Placental pericyte (primary cell): ENCODE measurements around a stretch of chr2.

- CAGE, long polyA plus RNA: no peak
Observed at GRCh38 chr2:164840219-164840866, 1.3 kb downstream of the COBLL1 start.

DNA sequence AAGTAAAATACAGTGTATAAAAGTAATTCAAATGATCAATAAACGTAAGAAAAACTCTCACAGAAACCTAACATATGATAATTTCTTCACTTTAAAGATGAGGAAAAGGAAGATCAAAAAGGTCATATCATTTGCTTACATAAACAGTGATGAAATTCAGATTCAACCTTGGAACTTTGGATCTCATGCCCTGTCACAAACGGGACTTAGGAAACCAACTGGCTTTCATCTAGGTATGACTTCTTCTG lies 45.7 kb upstream of the COBLL1 start:
- CAGE, long polyA plus RNA: no peak

DNA sequence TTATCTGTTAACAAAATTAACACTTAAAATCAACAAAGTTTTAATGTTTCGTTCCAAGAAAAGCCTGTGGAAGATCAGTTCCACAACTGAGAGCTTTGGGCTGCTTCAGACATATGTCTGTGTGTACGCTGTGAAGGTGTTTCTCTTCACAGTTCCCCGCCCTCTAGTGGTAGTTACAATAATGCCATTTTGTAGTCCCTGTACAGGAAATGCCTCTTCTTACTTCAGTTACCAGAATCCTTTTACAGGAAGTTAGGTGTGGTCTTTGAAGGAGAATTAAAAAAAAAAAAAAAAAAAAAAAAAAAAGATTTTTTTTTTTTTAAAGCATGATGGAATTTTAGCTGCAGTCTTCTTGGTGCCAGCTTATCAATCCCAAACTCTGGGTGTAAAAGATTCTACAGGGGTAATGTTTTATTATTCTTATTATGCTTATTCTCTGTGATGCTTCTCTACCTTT lies 54.5 kb downstream of the SCN2A start:
- CAGE, long polyA plus RNA: no peak

GRCh38 chr2:165655421-165656187 lies 138.4 kb downstream of the GALNT3 start:
- CAGE, long polyA plus RNA: no peak

DNA sequence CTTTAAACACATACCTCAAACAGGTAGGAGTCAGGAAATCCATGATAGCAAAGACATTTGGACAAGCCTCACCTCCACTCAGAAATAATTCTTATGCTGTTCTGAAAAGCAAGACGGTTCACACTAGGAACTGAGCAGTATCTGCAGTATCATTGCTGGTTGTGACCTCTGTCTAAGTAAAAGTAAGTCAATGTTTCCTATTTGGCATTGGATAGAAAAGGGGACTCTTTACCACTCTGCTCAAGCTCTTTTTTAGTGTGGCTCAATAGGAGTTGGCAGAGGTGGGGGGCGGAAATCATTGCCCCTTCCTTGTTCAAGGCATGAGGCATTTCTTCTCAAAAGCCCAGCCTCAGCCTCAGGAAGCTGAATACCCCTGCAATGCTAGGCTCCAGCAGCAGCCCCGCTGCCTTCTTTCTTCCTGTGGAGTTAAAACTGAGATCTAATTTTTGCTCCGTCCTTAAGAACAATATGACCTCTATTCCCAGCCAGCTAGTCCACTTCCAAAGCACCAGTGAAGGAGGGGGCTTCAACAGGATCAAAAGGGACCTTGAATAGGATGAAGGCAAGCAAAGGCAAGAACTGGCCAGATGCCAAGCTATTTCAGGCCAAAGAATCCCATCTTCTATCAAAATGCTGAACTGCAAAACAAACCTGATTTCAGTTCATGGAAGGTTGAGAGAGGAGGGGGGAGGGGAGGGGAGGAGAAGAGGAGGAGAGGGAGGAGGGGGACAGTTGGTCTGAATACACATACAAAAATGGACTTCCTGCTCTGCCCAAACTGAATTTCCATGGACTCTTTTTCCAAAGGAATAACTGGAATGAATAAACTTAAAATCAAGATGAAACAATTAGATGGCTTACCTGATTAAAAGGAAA lies 672 bp downstream of the SCN1A start:
- CAGE, long polyA plus RNA: no peak

GRCh38 chr2:167140721-167141274 lies 152.0 kb upstream of the B3GALT1 start:
- CAGE, long polyA plus RNA: no peak

GRCh38 chr2:167189584-167190291 lies 103.1 kb upstream of the B3GALT1 start:
- CAGE, long polyA plus RNA: no peak

GRCh38 chr2:167250332-167251133 lies 42.3 kb upstream of the B3GALT1 start:
- CAGE, long polyA plus RNA: no peak

DNA sequence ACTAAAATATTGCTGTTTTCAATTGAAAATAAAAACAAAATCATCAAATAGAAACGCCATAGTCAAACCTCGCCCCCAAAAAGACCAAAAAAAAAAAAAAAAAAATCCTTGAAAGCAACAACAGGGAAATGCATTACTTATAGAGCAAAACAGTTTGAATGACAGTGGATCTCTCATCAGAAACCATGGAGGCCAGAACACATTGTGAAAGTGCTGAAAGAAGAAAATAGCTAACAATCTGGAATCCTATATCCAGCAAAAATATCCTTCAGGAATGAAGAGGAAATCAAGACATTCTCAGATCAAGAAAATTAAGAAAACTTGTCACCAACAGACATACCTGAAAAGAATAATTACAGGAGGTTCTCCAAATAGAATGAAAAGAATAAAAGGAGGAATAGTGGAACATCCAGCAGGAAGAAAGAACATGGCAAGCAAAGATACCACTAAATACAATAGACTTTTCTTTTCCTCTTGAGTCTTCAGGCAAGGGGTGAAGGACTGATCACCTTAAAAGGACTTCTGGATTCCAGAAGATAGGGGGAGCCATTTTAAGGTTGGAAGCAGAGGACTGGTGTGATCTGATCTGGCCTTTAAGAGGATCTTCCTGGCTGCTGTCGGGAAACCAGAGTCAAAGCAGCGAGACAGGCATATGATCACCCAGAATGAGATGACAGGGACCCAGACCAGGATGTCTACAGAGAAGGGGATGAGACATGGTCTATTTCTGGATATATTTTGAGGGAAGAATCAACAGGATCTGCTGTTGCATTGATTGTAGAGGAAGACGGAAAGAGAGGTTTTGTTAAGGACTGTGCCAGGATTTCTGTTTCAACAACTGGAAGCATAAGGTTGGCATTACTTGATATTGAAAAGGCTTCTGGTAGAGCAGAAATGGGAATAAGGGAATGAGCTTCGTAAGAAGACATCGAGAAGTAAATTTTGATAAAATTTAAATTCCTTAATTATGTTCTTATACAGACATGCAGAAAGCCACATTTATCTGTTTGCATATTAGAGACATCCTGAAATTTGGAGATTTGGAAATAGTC lies 396.6 kb downstream of the B3GALT1 start:
- CAGE, long polyA plus RNA: no peak

DNA sequence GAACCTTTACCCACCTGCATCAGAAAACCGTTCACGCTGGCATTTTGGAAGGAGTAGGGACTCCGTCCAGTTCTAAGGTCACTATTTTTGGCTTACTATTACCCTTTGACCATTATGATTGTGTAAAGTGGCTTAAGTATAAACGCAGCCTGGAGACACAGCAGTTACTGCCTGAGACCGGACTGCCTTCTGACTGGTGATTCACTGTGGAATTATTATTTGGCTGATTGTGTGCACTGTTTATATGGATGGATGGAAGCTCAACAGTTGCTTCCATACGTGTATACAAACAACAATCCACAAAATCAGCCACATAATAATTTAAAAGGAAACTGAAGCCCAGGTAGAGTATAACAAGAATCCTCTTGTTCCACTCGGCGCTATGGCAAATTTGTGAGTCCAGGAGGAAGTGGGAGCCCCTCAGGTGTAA lies 472.2 kb downstream of the B3GALT1 start:
- CAGE, long polyA plus RNA: no peak

GRCh38 chr2:168058032-168059351 lies 188.9 kb downstream of the STK39 start:
- CAGE, long polyA plus RNA: no peak

GRCh38 chr2:168163699-168164128 lies 83.7 kb downstream of the STK39 start:
- CAGE, long polyA plus RNA: no peak

GRCh38 chr2:168181906-168182312 lies 65.5 kb downstream of the STK39 start:
- CAGE, long polyA plus RNA: no peak

- CAGE, long polyA plus RNA: no peak
Observed at GRCh38 chr2:168221378-168222197, 25.8 kb downstream of the STK39 start.

DNA sequence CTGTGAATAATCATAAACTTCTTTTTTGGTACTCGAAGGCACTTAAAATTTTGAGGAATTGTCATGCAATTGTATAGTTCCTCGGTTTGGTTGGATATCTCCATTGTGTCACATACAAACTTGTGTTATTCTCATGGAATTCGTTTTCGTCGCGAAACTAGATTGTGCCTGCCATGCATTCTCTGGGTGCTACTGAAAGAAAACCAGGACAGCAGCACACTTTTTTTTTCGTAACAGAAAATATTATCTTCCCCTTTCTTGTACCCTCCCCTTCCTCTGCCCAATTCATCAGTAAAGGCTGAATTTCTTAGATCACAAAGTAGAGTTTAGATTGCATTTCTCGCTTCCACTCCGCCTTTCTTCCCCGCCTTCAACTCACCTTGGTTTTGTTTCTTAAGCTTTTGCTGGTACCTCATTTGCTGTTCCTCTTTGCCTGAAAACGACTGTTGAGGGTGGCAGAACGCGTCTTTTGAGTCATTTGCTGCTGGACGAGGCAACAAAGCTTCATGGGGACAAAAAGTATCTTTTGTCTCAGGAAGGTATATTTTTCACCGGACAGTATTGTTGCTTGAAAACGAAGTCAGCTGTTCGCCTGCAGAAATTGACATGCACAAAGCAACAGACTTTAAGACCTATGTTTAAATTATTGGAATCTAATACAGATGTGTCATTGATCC lies 1.4 kb downstream of the CERS6 start:
- CAGE, long polyA plus RNA: no peak

DNA sequence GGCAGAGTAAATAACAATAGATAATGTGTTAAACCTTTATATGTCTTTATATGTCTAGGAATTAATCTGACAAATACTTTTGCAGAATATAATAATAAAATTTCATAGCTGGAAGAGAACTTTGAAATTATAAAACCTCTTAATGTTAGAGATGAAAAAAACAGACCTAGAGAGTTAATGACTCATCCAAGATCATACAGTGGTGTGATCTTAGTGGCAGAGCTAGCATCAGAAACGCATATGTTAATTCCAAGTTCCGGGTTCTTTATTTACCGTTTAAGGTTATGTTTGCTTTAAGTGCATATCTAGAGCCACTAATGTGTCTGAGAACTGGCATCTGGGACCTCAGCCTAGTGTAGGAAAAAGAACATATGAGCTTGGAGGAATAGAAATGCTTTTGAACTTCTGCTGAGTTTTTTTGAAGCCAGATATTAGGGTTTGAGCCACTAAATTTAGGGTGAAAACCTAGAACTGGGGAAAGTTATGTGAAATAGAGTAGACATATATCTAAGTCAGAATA lies 24.3 kb downstream of the CERS6 start:
- CAGE, long polyA plus RNA: no peak

- CAGE, long polyA plus RNA: no peak
Observed at GRCh38 chr2:168545132-168546317, 89.5 kb downstream of the CERS6 start.

- CAGE, long polyA plus RNA: no peak
Observed at GRCh38 chr2:168700419-168701235, 101.8 kb upstream of the NOSTRIN start.

GRCh38 chr2:168797216-168797721 lies 5.2 kb upstream of the NOSTRIN start:
- CAGE, long polyA plus RNA: no peak

DNA sequence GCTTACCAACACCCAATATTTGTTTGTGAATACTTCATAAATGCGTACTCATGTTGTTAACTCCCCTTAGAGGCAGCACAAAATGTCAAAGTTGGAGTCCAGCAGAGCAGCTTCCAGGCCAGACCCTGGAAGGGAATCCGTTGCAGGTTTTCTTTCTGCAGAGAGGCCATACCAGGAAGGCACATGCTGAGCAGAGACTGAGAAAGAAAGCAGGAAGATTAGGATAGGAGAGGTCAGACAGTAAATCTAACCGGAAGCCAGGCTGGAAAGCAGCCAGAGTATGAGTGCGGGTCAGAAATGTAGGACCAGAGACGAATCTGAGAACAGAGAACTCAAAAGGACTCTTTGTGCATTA lies 4.1 kb upstream of the NOSTRIN start:
- CAGE, long polyA plus RNA: no peak